SK-N-DZ (cell line): ENCODE data around the gene ZNF782.

DNA sequence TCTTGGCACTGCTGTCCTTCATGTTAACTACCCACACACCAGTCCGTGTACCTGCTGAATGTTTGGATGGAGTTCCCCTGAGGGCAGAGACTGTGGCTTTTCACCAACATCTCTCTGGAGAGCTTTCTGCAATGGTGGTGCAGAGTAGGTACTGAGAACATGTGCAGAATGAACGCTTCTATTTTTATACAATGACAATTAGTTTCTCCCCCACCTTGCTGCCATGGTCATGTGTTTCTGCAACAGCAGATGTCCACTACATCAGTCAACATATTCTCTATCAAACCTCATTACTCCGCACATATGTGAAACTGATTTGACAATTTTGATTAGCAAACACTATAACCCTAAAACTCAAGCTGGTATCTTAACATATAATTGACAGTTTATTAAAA, 6.8 kb downstream of the PTCH1 start:
RAMPAGE:
- cytosol, long total RNA: no peak
- nucleus, long total RNA: no peak

DNA sequence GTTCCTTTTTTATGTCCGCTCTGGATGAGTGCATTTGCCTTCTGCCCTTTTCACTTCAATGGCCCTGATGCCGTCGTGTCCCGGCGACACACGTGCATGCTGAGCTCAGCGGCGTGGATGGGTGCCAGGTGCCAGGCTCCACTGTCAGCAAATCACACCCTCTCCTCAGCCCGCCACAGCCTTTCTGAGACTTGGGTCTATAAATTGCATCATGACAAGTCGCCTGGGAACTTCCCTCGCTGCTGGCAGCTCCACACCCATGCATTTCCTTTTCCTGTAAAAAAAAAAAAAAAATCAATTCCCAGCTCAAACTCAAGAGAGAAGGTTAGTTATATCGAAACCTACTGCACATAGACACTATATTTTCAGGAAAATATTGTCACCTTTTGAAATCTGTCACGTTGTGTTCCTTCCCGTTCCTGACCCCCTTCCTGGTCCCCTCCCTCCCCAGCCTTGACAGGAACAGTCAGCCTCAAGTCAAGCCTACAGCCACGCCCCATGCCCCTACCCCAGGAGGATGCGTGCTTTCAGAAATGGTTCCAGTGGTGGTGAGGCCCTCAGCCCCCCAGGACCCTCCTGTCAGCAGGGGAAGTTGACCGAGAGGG, 117.9 kb upstream of the PTCH1 start:
RAMPAGE:
- cytosol, long total RNA: no peak
- nucleus, long total RNA: no peak

DNA sequence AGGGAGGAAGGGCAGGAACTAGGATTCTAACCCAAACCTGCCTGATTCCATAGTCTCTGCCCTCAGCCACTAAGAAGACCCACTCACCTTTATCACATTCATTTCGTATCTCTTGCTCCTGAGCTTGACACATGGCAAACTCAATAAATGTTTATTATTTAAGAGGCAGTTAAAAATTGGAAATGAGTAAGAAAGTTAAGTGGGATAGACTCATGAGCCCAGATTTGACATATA, 166.5 kb upstream of the ERCC6L2 start:
RAMPAGE:
- cytosol, long total RNA: no peak
- nucleus, long total RNA: no peak

RAMPAGE:
- cytosol, long total RNA: no peak
- nucleus, long total RNA: no peak
Measured at GRCh38 chr9:95915433-95916061, 40.1 kb downstream of the ERCC6L2 start.

RAMPAGE:
- cytosol, long total RNA: no peak
- nucleus, long total RNA: no peak
Measured at GRCh38 chr9:95960766-95961350, 85.4 kb downstream of the ERCC6L2 start.

RAMPAGE:
- cytosol, long total RNA: no peak
- nucleus, long total RNA: no peak
Measured at GRCh38 chr9:96007040-96008096, 131.9 kb downstream of the ERCC6L2 start.

DNA sequence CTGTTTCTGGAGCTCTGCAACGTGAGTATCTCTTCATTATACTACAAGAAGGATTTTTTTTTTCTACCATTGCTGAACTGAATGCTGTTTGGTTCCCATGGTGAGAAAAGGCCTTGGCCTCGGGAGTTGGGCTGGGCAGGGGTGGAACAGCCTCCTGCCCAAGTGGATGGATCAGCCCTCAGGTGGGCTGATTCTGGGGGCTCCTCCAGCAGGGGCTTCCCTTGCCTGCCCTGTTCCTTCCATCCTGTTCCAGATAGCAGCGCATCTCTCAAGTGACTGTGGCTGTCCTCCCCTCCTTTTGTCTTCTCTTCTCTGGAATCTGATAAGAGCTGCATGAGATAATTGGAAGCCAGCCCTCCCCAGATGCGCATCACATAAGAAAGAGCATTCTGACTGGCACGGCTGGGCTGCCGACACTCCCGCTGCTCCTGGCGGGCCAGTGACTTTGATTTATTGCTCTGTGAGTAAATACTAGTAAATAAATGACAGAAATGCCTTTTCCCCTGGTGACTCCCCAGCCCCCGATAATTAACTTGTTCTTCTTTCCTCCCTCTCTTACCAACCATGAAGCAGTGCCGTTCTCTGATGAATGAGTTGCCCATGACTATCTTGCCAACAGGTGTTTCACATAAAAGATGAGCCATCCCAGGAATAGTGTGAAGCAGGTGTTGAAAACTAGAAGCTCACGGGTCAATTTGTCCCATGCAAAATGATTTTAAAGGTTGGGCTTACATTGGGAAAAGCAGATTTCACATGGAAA, 212.2 kb downstream of the ERCC6L2 start:
RAMPAGE:
- cytosol, long total RNA: no peak
- nucleus, long total RNA: no peak

GRCh38 chr9:96120982-96121647, 180.9 kb downstream of the HSD17B3 start:
RAMPAGE:
- cytosol, long total RNA: no peak
- nucleus, long total RNA: no peak

DNA sequence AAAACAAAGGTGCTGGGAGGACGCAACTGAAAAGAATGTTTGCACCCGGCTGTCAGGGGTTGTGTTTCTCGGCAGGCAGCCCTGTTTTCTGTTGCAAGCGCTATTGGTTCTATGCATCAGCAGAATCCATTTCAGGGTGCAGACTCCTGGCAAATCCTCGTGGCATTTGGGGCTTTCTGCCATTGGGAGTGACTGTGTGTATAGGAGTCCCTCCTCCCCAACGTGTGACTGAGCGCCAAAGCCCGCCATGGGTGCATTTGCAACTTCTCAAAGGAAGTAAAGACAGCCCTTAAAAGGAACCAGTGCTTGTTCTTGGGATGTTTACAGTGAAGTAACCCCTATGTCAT, 175.7 kb downstream of the HSD17B3 start:
RAMPAGE:
- cytosol, long total RNA: no peak
- nucleus, long total RNA: no peak

DNA sequence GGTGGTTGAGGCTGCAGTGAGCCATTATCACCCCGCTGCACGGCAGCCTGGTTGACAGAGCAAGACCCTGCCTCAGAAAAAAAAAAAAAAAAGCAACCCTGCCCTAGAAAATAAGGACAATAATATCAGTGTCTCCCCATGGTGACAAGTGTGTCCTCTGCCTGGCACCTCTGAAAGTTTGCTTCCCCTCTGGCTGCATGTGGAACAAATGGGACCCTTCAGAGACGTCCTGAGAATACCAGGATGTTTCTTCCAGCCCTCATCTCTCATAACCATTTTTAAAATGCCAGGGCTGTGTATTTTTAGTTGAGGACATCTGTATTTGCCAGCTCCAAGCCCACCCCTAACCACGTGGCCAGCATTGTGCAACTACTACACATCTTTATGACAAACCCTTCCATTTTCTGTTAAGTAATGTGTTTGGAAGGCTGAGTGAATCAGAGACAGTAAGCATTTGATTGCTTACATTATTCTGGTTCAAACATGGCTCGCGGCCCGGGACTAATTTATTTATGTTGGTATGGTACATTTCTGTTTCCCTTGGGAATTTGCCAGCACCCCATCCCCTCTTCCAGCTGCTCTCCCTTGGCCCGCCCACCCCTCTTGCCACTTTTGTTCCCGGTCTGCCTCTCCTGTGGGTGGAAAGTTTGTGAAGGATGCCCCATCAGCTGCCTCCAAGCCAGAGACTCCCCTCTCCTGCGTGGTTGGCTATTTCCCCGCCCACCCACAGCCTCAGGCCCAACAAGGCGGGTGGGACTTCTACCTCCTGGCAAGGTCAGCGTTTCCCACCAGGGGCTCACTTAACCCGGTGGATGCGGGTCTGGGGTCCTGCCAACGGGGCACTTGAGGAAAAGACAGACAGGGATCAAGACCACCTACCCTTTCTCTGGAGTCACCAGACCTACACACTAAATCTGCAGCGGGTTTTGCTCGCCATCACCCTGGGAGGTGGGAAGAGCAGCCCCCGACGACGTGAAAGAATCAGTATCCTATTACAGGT, 162.3 kb downstream of the HSD17B3 start:
RAMPAGE:
- cytosol, long total RNA: no peak
- nucleus, long total RNA: no peak

GRCh38 chr9:96218863-96220023, 82.7 kb downstream of the HSD17B3 start:
RAMPAGE:
- cytosol, long total RNA: no peak
- nucleus, long total RNA: no peak

GRCh38 chr9:96417647-96418028, 532 bp downstream of the ZNF367 start:
RAMPAGE:
- cytosol, long total RNA: no peak
- nucleus, long total RNA: no peak

DNA sequence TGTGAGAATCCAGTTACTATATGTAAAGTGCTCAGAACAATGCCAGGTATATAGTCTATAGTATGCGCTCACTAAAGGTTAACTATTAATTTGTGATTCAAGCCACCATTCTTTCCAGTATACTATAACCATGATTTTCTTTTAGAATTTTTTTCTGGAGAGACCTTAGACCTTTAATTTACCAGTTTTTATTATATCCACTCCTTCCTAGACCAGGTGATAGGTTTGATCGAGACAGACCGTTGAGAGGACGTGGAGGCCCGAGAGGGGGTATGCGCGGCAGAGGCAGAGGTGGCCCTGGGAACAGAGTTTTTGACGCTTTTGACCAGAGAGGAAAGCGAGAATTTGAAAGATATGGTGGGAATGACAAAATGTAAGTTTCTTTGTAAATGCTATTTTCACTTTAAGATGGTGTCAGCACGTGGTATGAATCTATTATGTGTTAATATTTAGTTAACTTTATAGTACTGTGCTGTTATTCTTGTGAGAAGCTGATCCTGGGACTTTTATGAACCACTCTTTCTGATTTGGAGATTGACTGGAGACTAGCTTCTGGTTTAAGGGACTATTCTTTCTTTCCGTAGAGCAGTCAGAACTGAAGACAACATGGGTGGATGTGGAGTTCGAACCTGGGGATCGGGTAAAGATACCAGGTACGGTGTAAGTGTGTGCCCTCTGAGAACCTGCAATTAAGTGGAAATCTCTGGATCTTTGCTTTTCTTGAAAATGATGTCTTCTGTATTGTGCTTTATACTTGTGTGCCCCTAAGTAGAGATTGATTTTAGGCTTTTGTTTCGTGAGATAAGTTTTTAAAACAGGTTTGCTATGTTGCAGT, 15.4 kb downstream of the HABP4 start:
RAMPAGE:
- cytosol, long total RNA: no peak
- nucleus, long total RNA: no peak

DNA sequence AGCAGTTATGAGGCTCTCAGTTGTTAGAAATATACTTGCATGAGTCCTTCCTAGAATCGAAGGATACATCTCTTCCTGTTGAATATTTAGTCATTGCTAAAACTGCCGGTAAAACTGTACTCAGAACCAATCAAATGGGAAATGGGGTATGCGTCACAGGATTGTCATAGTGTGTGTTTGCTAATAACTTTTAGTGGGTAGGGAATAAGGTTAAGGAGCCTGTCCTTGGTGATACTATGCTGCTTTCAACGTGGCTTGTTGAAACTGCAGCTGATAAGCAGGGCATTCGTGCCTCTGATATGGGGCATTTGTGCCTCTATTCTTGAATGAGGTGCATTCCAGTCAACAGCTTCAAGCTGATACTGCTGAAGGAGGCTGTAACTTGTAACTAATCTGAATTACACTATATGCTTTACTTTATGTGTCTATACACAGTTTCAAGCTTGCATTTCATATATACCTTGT, 26.6 kb downstream of the HABP4 start:
RAMPAGE:
- cytosol, long total RNA: no peak
- nucleus, long total RNA: no peak

RAMPAGE:
- cytosol, long total RNA: no peak
- nucleus, long total RNA: no peak
Measured at GRCh38 chr9:96486140-96486648, 36.2 kb downstream of the HABP4 start.

DNA sequence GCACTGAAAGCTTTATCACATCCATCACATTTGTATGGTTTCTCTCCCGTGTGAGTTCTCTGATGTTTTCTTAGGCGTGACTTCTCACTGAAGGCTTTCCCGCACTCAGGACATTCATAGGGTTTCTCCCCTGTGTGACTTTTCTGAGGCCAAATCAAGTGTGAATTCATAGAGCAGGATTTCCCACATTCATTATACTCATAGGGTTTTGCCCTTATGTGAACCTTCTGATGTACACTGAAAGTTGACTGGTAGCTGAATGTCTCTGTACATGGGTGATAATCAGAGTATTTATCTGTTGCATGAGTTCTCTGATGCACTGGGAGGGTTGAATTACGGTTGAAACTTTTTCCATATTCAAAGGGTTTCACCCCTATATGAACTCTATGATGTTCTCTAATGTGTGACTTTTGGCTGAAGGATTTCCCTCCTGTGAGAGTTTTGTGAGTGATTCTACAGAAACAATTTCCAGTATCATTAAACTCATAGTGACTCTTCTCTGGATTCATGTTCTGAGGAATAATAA, 35.5 kb downstream of the ZNF782 start:
RAMPAGE:
- cytosol, long total RNA: no peak
- nucleus, long total RNA: no peak

DNA sequence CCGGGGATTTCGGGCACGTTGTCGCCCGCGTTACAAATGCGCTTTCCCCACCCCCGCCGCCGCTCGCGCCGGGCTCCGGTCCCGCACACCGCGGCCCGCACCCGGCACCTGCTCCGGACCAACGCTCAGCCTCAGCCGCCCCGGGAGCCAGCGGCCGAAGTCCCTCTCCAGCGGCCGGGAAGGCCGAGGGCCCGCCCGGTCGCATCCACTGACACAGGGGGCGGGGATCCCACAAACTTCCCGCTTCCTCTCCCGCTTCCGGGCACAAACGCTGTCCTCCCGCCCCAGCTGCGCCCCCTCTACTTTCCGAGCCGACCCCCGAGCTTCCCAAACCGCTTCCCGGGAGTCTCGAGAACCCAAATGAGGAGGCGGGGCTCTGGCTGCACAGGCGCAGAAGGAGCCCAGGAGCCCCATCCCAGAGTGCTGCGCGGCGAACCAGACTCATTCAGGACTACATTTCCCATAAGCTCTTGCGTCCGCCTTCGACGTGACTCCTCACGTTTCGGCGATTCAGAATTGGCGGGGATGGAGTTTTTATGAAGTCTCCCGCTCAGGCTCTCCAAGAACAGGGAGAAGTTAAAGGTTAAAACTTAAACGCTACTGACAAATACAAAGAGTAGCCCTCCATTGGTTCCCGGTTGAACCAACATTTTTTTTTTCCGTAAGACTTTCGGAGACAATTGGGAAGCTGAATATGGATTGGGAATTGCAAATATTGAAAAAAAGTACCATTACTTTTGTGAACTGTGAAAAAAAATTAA, at the start of gene ZNF782:
Gene ZNF782 (minus strand): TSS at position 378 of the 761 bp plus-strand sequence.
RAMPAGE:
- cytosol, long total RNA: no peak
- nucleus, long total RNA: no peak

RAMPAGE:
- cytosol, long total RNA: no peak
- nucleus, long total RNA: no peak
Measured at GRCh38 chr9:96892733-96893052, 36.0 kb upstream of the NUTM2G start.

RAMPAGE:
- cytosol, long total RNA: no peak
- nucleus, long total RNA: no peak
Measured at GRCh38 chr9:97232310-97232930, 75.0 kb upstream of the CCDC180 start.

RAMPAGE:
- cytosol, long total RNA: no peak
- nucleus, long total RNA: no peak
Measured at GRCh38 chr9:97271307-97271754, 36.1 kb upstream of the CCDC180 start.